Pericardium fibroblast (primary cell): ENCODE data around the genes GNAT3, SEMA3A, TMEM243 and CROT.

DNA sequence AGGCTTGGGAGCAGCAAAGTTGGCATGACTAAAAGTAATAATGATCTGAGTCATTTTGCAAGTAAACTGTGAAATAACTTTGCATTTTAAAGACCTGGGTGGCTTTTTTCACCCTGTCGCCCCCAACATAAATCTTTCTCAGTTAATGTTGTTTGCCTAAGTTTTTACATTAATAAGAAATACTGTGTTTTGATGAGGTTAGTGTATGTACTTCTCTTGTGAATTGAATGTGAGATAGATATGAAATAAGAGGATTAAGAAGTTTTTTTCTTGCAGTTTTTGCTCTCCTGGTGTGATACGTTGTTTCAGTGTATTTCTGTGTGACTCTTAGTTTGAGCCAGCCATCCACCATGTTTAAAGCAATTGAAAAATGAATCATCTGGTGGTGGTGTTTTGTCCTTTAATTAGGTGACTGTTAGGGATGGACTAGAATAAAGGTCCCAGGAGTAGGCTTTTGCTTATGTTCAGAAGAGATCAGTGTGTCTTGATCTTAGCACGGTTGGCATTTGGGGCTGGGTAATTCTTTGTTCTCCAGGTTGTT, 1.9 kb downstream of the GNAI1 start:
- RAMPAGE, long total RNA: no peak

GRCh38 chr7:80511973-80512201, at the start of gene GNAT3:
Gene GNAT3, minus strand, starts transcription at chr7:80512064.
- RAMPAGE, long total RNA: no peak

GRCh38 chr7:80639617-80640430, 1.4 kb downstream of the CD36 start:
- RAMPAGE, long total RNA: no peak

DNA sequence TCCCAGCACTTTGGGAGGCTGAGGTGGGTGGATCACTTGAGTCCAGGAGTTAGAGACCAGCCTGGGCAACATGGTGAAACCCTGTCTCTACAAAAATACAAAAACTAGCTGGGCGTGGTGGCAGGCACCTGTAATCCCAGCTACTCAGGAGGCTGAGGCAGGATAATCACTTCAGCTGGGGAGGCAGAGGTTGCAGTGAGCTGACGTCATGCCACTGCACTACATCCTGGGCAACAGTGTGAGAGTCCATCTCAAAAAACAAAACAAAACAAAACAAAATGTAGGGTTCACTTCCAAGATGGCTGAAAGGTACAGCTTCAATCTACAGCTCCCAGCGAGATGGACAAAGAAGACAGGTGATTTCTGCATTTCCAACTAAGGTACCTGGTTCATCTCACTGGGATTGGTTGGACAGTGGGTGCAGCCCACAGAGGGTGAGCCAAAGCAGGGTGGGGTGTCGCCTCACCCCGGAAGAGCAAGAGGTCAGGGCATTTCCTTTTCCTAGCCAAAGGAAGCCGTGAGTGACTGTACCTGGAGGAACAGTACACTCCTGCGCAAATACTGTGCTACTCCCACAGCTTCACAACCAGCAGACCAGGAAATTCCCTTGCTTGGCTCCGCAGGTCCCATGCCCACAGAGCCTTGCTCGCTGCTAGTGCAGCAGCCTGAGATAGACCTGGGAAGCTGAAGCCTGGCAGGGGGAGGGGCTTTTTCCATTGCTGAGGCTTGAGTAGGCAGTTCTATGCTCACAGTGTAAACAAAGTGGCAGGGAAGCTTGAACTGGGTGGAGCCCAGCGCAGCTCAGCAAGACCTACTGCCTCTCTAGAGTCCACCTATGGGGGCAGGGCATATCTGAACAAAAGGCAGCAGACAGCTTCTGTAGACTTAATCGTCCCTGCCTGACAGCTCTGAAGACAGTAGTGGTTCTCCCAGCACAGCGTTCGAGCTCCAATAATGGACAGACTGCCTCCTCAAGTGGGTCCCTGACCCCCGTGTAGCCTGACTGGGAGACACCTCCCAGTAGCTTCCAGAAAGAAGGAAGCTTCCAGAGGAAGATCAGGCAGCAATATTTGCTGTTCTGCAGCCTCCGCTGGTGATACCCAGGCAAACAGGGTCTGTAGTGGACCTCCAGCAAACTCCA, 291.3 kb downstream of the HGF start:
- RAMPAGE, long total RNA: no peak

- RAMPAGE, long total RNA: no peak
Observed at GRCh38 chr7:81846257-81847132, 76.6 kb upstream of the HGF start.

DNA sequence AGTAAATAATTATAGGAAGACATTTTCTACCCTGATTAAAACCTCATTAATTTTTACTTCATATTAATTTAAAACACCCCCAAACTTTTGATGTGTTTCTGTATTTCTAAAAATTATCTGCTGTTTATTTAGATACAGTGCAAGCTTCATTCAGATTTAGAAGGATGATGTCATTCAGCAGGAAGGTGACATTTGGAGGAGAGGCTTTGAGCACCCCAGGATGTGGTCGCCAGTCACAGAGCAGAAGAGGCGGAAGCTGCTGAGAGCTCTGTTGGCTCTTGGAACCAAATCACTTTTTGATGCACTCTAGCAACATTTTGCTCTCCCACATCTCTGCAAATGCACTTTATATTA, 233.9 kb upstream of the CACNA2D1 start:
- RAMPAGE, long total RNA: no peak

DNA sequence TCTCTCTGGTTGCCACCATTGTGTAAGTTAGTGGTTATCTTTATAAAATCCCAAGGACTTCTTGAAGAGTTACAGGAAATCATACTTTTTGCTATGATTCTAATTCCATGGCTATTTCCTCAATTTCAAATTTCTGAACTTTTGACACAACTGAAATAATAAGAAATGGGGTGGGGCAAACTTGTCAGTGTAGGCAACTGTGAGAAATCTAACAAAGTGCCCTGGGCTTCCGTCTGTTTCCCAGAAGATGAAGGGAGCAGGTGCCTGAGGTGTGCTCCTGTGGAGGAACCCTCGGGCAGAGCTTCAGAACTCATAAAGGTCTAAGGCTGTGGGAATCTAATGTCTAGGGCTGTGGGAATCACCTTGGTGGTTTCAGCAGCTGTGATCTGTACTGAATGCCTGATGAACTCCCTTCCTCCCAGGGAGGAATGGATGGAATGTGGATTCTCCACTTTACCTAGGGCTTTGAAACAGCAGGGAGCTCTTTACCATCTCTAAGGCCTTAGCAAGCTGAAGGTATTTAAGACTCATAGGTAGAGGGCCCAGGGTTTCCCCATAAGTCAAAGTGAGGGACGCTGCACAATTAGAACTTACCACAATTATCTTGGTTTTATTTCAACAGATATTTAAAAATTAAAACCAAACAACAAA, 35.9 kb upstream of the SEMA3E start:
- RAMPAGE, long total RNA: no peak

DNA sequence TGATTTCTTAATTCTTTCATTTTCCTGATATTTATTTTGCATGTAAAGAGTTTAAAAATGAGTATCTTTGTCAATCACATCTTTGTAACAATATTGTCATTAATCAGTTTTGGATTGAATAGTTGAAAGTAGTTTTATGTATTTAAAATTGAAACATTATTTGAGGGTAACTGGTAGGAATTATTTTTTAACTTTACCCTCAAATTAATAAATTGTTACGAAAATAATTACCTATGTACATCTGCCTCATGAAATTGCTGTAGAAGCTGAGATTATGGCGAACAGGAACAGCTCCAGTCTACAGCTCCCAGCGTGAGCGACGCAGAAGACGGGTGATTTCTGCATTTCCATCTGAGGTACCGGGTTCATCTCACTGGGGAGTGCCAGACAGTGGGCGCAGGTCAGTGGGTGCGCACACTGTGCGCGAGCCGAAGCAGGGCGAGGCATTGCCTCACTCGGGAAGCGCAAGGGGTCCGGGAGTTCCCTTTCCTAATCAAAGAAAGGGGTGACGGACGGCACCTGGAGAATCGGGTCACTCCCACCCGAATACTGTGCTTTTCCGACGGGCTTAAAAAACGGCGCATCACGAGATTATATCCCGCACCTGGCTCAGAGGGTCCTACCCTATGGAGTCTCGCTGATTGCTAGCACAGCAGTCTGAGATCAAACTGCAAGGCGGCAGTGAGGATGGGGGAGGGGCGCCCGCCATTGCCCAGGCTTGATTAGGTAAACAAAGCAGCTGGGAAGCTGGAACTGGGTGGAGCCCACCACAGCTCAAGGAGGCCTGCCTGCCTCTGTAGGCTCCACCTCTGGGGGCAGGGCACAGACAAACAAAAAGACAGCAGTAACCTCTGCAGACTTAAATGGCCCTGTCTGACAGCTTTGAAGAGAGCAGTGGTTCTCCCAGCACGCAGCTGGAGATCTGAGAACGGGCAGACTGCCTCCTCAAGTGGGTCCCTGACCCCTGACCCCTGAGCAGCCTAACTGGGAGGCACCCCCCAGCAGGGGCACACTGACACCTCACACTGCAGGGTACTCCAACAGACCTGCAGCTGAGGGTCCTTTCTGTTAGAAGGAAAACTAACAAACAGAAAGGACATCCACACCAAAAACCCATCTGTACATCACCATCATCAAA, 44.3 kb downstream of the SEMA3A start:
- RAMPAGE, long total RNA: no peak

- RAMPAGE, long total RNA: no peak
Observed at GRCh38 chr7:84194406-84195486, at the start of gene SEMA3A. Gene SEMA3A, minus strand, starts transcription at chr7:84194789.

GRCh38 chr7:84999393-85000077, 187.3 kb downstream of the SEMA3D start:
- RAMPAGE, long total RNA: no peak

DNA sequence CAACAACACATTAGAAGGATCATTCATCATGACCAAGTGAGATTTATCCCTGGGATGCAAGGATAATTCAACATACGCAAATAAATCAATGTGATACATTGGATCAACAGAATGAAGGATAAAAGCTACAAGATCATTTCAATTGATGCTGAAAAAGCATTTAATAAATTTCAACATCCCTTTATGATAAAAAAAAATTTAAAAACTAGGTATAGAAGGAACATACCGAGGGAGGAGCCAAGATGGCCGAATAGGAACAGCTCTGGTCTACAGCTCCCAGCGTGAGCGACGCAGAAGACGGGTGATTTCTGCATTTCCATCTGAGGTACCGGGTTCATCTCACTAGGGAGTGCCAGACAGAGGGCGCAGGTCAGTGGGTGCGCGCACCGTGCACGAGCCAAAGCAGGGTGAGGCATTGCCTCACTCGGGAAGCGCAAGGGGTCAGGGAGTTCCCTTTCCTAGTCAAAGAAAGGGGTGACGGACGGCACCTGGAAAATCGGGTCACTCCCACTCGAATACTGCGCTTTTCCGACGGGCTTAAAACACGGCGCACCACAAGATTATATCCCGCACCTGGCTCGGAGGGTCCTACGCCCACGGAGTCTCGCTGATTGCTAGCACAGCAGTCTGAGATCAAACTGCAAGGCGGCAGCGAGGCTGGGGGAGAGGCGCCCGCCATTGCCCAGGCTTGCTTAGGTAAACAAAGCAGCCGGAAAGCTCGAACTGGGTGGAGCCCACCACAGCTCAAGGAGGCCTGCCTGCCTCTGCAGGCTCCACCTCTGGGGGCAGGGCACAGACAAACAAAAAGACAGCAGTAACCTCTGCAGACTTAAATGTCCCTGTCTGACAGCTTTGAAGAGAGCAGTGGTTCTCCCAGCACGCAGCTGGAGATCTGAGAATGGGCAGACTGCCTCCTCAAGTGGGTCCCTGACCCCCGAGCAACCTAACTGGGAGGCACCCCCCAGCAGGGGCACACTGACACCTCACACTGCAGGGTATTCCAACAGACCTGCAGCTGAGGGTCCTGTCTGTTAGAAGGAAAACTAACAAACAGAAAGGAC, 19.6 kb downstream of the ELAPOR2 start:
- RAMPAGE, long total RNA: no peak

DNA sequence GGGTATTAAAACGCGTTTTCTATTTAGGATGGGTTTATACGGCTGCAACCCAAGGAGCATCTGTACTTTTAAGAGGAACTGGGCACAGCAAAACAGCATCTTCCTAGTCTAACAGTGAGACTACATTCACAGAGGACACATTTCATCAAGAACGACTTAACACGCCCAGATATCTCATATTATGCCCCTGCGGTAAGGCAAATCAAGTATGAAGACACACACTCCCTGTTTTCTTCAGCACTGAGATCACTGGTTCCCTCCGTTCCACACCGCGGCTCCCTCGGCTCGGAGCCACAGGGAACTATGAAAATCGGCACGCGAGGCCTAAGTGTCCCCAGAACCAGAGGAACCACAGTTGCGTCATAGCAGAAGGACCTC, 439 bp upstream of the DMTF1 start:
- RAMPAGE, long total RNA: no peak

DNA sequence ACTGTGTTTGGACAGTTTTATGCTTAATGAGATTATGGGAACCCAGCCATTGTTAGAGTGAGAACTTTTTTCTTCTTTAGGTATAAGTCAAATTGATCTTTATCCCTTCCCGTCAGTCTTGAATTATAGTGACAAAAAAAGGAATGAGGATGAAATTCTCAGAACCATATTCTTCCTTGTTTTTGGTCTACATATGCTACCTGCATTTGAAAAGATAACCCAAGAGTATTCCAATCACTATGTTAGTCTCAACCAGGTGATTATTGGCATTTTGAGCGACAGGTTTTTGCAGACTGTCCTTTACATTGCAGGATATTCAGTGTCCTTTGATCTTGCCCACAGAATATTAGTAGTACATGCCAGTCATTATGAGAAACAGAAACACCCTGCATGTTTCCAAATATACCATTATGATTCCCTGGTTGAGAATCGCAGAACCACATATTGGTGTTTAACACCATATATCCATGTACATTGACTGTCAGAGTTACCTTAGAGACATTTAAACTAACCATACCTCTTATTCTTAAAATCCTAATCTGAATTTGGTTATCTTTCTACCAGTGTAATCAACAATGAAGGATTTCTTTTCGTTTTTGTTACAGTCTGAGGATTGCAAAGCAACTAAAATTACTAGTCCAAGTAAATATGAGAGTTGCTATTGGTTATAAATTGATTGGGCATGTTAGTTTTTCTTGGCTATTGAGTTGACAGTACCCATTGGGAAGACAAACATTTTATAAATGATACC, 30.6 kb downstream of the TMEM243 start:
- RAMPAGE, long total RNA: no peak

DNA sequence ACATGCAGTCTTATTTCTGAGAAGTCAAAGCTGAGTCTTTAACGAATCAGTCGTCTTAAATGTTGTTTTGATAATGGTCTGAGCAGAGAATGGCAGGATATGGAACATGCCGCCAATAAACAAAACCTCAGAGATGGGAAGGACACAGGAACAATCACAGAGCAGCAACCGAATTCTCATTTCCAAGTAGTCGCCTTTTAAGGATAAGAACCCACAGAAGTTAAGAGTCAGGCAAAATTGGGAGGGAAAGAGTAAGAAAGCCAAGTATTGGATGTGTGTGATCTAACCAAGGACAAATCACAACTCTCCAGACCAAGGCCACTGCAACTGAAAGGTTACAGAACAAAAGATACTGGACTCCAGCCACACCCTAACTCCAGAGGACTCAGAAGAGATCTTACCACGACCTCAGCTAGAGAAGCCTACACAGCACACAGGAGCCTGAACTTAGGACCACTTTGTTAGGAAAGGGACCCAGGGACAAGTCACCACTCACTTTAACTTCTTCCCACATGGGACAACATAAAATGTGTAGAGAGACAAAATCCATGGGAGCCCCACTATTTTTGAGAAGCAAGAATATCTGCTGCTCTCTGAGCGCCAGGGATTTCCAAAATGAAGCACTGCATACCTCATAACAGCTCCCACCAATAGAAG, 19.5 kb downstream of the TMEM243 start:
- RAMPAGE, long total RNA: no peak

DNA sequence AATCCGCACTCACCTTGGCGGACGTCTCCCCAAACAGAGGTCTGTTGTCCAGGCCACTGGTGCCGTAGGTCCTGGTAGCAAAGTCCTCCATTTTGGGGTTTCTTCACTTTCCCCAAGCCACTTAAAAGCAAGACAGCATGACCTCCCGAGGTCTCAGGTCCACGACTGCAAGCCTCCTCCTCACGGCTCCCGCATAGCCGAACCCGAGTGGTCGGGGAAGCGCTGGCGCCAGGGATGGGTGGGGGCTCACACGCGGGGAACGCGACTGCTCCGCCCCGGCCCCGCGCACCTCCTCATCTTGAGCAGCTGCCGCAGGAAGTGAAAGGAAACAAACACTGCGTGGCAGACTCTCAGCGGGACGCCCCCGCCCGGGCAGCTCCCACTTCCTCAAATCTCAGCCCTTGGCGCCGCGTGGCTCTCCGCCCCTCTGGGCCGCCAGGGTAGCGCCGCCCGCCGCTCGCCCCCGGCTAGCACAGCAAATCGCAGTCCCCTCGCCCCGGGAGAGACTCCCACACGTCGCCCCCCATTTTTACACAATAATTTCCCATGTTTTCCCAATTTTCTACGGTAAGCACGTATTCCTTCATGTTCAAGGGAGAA, at the start of gene TMEM243:
TMEM243 (minus strand) TSS at position 320 of the 600 bp plus-strand sequence.
- RAMPAGE, long total RNA: start-site peak on the minus strand centred at position 305 of the sequence, 25 bp wide, 119 and 22 reads in 2 replicates

DNA sequence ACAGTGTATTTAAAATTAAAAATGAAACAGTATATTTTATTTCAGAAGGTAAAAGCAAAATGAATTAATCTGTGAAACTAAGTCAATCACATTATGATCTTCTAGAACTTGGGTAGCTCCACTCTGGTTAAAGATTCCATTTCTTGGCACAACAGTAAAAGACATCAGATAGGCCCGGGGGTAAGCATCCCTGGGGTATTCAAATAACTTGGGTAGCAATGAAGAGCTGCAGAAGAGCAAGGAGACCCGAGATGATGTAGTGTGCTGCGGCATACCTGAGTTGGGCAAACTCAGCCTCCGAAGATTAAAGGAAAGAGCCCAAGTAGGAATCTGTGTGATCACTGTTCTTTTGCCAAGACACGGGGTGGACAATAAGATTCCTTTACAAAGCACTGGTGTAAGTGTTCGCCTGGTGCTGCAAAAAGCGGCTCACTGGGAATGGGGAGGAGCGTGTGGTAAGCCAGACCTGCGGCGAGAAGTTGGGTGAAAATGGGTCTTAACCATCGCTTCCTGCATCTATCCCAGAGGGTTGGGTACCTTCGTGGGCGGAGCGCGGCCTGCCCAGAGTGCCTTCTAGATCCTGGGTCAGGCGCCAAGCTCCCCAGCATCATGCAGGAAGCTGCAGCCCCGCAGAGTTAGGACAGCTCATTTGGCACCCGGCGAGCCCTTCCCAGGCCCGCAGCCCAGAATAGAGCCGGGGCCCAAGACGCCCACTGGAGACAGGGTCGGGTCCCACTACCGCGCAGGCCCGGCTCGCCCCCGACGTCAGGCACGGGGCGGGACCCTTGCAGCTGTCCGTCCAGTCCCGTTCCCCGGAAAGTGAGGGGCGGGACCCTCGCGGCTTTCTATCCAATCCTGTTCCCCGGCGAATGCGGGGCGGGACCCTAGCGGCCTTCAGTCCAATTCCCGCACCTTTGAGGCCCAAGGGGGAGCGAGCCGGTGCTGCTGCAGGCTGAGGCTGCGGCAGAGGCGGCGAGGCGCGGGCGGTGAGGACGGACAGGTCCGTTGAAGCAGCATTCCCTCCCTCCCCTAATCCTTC, at the start of gene CROT:
CROT (plus strand) TSS at position 897 of the 1,039 bp plus-strand sequence.
- RAMPAGE, long total RNA: start-site peak on the minus strand centred at position 728 of the sequence, 35 bp wide, 158 and 127 reads in 2 replicates; start-site peak on the plus strand centred at position 917 of the sequence, 24 bp wide, 100 and 76 reads in 2 replicates

DNA sequence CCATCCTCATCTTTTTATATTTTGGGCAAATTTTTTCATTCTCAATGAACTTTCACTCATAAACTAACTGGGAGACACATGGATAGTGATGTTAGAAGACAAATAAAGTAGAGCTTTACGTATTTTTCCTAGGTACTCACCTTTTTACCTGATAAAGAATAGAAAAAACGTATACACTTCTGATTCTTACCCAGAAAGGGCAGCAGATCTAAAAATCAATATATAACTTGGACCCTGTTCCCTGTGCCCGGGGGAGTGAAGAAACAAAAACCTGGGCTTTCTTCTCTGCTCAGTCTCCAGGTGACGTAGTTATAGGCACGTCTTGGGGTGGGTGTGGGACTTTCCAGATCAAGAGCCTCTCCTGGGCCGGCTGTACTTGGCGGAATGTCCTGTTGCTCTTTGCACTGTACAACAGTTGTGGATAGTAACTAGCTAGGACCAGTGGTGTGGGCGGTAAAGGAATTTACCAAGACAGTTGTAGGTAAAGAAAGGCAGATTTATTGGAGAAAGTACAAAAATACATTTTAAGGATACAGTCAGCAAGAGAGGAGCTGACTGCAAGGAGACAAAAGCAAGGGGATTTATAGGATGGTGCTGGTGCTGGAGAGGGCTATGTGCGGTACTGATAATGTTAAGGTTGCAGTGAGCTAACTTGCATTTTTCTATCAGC, 40.4 kb upstream of the STEAP4 start:
- RAMPAGE, long total RNA: no peak

- RAMPAGE, long total RNA: no peak
Observed at GRCh38 chr7:88792443-88792642, 3.2 kb downstream of the TEX47 start.

GRCh38 chr7:90188277-90188766, 23.2 kb upstream of the STEAP2 start:
- RAMPAGE, long total RNA: no peak

- RAMPAGE, long total RNA: no peak
Observed at GRCh38 chr7:90709117-90710233, 113.4 kb downstream of the CDK14 start.